Placental pericyte (primary cell): ENCODE results near the genes HBA2 and CAPN15.

DNA sequence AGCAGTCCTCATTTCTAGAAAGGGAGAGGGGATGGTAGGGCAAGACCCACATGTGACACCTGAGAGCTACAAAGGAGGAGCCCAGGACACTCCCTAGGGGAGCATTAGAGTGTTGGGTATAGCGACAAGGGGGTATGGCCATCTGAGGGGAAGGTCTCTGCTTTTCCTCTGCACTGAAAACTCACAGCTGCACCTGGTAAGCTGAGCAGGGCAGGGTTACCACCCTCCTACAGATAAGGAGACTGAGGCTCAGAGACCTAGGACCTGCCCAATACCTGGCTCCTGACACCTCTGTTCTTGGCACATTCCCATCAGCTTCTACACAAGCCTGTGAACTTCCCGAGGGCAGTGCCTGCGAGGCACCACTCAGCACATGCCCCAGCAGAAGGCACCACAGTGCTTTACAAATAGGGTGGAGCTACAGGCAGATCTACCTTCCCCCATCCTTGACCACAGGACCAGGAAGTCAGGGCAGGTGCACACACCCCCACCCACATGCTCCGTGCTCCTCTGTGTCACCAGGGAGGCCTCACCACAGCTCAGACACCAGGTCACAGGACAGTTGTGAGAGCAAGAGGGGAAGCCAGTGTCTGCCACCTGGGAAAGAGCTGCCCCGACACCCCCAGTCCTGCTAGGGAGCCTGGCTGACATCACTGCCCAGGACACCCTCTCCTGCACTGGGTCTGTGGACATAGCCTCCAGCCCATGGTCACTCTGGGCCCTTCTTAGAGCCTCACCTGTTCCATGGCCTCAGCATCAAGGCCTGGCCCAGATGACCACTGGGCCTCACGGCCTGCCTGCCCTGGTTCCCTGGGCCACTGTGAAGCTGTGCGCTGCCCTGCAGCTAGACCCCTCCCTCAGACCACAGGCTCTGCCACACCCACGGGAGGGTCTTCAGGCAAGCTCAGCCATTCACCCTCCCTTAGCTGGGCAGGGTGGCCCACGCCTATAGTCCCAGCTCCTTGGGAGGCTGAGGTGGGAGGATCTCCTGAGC, 14.5 kb downstream of the POLR3K start:
- CAGE, long polyA plus RNA: no peak

DNA sequence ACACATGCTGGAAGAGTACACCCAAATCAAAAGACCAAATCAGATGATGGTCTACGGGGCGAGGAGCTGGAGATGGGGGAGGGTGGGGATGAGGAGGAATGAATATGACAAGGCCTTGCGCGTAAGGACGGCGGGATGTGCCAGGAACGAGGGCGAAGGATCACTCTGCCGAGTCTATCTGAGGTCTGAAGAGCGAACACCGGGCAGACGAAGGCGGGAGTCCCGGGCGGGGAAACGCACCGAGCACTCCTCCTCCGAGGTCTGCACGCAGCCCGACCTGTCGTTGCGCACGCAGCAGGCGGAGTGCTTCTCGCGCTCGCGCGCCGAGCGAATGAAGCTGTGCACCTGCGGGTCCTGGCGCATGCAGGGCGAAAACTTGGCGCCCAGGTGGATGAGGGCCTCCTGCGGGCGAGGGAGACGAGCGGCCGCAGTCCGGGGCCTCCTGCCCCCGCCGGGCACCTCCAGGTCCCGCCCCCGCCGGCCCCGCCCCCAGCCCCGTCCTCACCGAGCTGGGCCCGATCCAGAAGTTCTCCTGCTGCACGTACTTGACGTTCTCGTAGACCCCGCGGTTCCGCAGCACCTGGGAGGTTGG, 7.3 kb downstream of the SNRNP25 start:
- CAGE, long polyA plus RNA: no peak

- CAGE, long polyA plus RNA: no peak
Measured at GRCh38 chr16:71368-72347, 773 bp downstream of the RHBDF1 start.

DNA sequence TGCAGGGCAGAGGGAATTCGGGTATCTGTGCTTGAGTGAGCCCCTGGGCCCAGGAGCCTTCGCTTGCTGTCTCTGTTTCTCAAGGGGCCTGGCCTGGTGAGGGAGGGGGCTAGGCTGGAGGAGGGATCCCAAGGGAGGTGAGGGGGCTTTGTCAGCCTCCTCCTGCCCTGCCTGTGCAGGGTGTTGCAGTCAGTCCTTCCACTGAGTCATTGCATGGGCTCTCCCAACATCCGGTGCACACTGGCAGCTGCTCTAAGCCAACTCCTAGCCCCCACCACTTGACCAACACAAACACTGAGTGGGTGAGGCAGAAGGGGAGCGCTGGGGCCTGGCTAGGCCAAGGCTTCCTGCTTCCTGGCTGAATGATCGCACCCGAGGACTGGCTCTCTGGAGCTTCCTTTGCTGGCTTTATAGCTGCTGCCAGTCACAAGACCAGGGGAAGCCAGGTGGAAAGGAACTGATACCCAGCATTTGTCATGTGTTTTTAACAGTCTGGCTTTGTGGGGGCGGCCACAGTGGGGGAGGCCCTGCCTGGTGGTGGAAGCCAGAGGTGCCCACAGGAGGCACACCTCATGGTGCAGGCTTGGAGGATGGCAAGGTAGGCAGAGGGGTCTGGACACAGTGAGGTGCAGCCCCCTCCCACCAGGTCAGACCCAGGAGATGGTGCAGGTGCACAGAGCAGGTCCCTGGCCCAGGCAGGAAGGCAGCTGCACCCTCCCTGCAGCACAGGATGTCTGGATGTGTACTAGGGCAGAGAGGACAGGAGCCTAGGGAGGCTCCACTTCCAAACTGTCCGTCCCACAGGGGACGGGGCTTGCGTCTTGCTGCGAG, 6.8 kb downstream of the MPG start:
- CAGE, long polyA plus RNA: no peak

GRCh38 chr16:96678-97089, 18.7 kb downstream of the MPG start:
- CAGE, long polyA plus RNA: no peak

DNA sequence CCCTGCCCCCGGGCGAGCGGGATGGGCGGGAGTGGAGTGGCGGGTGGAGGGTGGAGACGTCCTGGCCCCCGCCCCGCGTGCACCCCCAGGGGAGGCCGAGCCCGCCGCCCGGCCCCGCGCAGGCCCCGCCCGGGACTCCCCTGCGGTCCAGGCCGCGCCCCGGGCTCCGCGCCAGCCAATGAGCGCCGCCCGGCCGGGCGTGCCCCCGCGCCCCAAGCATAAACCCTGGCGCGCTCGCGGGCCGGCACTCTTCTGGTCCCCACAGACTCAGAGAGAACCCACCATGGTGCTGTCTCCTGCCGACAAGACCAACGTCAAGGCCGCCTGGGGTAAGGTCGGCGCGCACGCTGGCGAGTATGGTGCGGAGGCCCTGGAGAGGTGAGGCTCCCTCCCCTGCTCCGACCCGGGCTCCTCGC, at the start of gene HBA2:
Gene HBA2, plus strand, starts transcription at position 247 of the 416 bp plus-strand sequence.
- CAGE, long polyA plus RNA: no peak

- CAGE, long polyA plus RNA: no peak
Measured at GRCh38 chr16:185942-186307, 5.7 kb downstream of the HBQ1 start.

- CAGE, long polyA plus RNA: no peak
Measured at GRCh38 chr16:268093-269192, 7.3 kb downstream of the RGS11 start.

DNA sequence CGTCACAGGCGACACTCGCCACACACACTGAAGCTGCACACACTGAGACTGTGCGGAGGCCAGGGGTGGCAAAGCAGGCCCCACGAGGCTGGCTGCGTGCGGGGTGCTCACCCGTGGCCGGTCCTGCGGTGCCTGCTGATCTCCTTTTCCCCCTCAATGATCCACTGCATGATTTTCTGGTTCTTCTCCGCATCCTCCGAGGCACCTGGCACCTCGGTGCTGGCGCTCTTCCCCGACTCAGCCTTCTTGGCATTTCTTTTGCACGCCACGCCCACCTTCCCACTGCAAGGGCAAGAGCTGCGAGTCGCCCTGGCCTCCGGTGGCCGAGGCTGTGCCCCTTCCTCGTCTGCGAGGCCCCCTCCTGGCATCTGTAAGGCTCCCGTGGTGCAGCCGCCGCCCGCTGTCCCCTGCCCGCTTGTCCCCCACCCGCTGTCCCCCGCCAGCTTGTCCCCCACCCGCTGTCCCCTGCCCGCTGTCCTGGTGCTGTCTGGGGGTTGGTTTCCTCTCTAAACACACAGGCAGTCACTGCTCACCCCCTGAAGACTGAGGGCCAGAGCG, 14.1 kb downstream of the PDIA2 start:
- CAGE, long polyA plus RNA: no peak

DNA sequence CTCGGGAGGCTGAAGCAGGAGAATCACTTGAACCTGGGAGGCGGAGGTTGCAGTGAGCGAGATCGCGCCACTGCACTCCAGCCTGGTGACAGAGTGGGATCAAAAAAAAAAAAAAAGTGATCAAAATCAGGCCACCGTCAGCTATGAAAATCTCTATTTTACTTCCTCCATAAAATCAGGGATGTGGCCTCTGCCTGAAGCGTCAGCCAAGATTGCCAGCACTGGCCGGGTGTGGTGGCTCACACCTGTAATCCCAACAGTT, 26.0 kb downstream of the AXIN1 start:
- CAGE, long polyA plus RNA: no peak

- CAGE, long polyA plus RNA: no peak
Measured at GRCh38 chr16:355005-355441, 2.5 kb upstream of the AXIN1 start.

DNA sequence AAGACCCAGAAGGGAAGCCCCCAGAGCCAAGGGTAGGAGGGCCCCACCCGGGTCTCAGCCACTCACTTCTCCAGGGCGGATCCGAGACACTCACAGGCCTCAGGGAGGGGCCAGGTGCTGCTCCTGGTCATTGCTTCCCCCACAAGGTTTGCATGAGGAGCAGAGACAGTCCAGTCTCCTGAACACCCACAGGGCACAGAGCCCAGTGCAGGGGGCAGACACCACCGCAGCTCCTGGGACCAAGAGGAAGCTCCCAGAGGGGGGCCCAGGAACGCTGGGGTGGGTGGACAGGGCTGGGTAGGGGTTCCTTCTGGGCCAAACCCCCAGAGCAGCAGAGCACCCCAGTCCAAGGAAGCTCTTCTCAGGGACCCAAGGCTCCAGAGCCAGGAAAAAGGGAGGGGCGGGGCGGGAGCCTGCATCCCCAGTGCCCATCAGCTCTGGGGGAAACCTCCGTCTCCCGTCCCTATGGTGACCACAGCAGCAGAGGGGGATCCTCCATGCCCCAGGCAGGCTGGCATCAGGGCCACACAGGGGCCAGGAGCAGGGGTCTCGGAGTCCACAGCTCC, 746 bp upstream of the MRPL28 start:
- CAGE, long polyA plus RNA: no peak

DNA sequence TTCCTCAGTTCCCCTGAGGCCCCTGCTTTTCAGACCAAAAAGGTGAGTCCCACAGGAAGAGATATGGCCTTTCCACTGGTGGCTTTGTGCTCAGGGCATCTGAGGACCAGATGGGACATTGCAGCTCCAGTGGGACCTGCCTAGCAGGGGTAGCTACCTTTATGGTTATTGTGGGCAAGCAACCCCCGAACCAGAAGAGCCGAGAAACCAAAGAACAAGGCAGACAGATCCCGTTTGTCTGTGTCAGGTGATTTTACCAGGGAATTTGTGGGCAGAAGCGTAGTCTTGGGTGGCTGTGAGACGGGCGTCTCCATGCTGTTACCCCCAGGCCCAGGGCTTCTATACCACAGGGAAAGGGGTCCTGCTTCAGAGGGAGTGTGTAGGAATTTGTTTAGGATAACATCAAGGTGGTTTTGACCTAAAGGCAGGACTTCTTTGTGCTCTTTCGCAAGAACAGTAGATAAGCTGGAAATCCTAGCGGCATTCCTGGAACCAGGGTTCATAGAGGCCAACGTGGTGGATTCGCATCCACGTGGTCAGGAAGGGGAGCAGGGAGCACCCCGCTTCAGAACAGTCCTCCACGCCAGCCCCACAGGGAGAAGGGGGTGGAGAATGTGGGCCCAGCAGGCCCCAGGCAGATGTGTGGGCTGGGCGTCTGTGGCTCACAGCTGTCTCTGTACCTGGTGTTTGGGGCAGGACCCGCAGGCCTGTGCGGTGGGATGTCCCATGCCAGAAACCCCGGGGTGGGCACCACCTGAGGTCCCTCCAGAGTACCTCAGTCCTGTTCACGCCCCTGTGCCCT, 3.9 kb downstream of the DECR2 start:
- CAGE, long polyA plus RNA: no peak

DNA sequence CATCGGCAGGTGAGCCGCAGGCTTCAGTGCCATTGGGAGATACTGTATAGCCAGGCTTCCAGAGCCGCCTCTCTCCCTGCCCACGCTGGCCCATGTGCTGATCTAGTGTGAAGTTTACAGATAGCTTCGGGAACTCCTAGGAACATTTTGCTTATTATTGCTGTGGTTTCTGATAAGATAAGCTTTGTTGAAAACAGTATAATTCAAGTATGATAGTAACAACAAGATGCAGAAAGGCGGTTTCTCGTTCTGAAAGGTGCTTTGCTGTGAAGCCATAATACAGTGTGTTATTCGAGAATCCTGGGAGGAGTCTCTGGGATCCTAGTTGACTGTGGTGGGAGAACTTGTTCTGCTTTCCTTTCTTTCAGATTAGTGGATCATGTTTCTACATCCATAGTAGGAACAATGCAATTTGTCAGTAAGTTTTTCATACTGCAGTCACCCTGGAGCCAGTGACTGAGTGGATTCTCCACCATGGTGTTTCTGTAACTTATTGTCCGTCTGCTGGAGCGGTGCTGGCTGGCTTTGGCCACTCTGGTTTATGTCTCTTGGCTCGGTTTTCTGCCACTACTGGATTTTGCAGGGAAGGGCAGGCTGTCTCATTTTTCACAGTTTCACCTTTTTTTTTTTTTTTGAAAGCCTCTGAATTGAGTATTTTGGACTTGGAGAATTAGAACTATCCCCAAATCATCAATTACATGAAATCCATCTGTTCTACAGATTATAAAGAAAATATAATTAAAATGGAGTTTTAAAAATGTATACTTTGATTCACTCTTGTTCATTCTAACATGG, 31.6 kb downstream of the RAB11FIP3 start:
- CAGE, long polyA plus RNA: no peak

- CAGE, long polyA plus RNA: no peak
Measured at GRCh38 chr16:525368-526082, 2.0 kb upstream of the CAPN15 start.

DNA sequence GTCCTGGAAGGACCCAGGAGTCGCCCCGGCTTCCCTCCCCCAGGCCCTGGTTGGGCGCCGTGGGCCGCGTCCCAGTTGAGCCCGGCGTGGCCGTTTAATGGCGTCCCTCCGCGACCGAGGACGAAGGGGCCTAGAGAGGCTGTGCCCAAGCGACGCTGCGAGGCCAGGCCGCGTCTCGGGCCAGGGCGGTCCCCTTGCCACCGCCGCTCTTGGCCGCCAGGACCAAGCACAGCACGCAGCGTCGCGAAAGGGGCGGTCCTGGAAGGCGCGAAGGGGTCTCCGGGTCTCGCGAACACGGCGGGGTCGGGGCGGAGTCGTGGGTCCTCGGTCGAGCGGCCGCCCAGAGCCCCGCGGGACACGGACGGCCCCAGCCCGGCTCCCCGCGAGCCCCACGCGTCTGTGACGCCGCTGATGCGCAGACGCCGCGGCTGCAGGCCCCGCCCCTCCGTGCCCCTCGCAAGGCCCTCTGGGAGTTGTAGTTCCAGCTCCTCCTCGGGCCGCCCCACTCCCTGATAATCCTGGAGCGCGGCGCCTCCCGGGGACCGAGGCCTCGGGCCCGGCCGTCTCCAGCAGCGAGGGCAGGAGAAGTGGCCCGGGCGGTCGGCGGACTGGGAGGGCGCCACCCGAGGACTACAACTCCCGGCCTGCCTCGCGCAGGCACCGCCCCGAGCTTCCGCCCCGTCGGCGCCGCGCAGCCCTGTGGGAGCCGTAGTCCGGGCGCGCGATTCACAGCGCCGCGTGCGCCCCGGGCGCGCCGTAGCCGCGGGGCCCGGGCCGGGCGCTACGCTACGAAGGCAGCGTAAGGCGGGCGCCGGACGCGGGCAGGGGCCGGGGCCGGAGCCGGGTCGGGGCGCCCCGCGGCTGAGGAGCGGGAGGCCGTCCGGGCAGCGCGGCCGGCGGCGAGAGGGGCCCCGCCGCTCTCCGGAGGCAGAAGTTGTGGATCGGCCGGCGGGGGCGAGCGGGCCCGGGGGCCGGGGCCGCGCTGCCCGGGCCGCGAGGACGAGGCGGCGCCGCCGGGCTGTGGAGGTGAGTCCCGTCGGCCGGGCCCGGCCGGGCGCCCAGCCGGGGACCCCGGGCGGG, at the start of gene CAPN15:
Gene CAPN15, plus strand, starts transcription at position 709 of the 1,080 bp plus-strand sequence.
- CAGE, long polyA plus RNA: no peak

DNA sequence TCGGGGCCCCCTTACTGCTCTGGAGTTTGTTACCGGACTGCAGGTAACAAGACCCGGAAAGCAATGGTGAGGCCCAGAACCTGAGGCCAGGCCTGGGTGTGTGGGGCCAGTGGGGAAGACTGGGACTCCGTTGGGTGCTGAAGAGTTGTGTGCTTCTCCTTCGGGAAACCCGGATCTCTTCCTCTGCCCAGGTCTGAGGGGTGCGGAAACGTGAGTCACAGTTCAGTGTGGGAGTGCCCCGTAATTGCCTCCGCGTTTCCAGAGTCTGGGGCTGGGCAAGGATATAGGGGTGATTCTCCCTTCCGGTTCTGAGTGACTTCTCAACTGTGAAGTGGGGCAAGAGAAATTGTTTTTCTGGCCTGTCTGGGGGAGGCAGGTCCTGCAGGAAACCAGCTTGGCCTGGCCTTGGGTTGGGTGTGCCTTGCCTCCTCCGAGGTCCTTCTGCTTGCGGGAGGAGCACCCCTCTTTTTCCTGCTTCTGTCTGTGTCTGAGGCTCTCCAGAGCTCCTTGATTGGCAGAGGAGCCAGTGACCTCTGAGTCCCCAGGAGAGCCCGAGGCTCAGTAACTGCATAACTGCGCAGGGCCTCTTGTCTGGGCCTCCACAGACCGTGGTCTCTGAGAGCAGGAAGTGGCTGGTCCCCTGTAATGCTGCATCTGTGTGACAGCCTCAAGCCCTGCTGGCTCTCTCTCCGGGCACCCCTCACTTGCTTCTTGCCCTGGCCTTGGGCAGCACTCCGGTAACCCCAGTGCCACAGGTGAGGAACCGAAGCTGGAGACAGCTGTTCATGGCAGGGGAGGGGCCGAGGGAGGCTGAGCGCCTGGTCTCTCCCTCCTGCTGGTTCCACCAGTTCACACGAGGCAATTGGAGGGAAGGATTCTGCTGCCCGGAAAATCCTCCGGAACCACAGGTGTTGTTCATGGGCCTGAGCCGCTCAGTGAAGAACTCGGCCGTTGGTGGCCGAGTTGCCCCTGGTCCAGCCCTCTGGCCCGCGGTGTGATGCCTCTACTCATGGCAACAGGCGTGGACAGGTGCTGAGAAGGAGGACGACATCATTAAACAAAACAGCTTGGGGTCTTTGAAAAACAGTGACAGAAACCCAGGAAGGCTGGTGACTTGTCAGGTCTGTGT, 1.5 kb downstream of the CAPN15 start:
- CAGE, long polyA plus RNA: no peak

DNA sequence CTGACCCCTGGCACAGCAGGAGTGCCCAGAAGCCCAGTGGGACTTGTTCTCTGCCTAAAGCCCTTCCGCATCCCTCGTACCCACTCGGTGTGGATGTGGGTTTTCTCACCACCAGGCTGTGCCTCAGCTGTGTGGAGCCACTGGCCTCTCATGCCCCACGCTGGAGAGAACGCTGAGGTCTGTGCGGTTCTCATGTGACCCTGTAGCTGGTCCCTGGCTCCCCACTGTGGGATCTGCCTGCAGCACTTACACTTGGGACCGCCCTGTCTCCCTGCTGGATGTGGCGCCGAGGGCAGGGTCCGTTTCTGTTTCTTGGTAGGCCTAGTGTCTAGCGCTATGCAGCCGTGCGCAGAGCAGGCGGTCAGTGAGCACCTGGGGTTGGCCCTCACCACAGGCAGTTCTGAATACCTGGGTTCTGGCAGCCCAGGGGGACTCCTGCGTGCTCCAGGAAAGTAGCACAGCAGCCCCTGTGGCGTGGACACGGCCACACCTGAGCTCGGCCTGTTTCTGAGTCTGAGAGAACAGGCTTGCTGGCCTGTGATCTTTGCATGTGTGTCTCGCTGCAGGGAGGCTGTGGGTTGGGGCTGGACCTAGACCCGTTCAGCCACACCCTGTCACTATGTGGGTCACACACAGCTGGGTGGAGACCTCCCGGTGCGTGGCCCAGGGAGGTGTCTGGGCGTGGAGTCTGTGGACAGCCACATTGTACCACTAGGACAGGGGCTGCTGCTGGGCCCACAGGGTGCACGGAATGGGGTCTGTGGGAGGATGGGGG, 2.7 kb downstream of the CAPN15 start:
- CAGE, long polyA plus RNA: no peak

DNA sequence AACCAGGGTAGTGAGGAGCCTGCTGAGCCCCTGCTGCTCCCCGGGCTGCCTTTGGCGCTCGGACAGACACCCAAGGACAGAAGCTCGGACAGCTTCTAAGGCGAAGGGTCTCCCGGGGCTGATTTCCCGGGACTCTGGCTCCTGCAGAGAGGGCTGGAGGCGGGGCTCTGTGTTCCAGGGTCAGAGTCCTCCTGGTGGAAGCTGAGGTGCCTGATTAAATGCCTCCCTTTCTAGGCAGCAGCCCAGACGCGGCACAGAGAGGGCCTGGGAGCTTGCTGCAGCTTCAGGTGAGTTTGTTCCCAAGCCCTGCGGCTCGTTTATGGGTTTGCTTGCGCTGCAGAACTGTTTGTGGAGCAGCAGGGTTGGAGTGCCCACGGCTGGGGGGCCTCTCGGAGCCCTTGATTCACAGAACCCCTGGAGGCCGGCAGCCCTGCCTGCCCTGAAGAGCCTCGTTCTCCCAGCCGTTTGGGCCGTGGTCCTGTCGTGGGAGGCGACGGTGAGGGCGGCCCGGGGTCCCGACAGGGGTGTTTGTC, 6.3 kb downstream of the CAPN15 start:
- CAGE, long polyA plus RNA: no peak

DNA sequence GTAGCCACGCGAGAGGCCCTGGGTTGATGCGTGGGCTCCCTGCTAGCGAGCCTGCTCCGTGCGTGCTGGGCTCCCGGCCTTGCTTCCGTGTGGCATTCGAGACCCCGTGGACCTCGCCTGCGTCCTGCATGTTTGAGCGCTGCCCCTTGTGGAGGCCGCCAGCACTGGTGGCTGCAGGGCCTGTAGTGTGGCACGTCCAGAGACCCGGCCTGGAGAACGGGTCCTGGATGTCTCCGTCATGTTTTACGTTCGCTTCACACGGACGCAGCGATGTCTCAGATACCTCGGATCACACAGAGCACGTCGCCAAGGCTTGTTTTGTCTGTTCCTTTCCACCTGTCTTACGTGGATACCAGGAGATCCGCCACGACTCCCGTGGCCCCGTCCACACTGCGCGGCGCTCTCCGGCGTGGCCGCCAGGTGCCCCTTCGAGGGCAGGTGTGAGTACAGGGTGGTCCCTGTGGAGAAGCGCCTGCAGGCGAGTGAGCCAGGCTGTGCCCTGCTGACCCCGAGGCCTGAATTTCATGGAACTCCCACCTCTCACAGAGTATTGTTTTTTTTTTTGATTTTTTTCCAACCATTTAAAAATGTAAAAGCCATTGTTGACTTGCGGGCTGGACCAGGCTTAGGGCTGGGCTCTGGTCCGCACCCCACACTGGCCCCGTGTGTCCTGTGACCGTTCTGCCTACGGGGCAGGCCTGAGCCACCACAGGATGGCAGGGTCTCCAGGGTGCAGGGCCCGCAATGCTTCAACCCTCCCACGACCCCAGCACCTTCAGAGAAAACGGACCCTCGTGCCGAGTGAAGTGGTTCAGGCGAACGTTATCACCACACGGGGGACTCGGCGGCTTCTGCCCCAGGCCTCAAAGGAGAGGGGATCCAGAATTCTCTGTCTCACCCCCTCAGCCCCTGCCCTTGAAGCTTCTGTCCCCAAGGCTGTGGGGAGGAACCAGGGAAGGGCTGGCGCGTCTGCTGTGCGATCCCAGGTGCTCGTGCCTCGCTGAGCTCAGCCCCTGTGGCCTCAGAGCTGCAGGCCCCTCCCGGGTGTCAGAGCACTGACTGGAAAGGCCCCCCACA, 10.6 kb downstream of the CAPN15 start:
- CAGE, long polyA plus RNA: no peak